Pulmonary lymph node (tissue), 1 donor: ENCODE measurements around the genes GTDC1 and ORC4.

GRCh38 chr2:138028572-138028919, 64.3 kb downstream of the HNMT start:
- PRO-cap = no peak

- PRO-cap = no peak
Observed at GRCh38 chr2:139816709-139817016, 1036.5 kb upstream of the NXPH2 start.

DNA sequence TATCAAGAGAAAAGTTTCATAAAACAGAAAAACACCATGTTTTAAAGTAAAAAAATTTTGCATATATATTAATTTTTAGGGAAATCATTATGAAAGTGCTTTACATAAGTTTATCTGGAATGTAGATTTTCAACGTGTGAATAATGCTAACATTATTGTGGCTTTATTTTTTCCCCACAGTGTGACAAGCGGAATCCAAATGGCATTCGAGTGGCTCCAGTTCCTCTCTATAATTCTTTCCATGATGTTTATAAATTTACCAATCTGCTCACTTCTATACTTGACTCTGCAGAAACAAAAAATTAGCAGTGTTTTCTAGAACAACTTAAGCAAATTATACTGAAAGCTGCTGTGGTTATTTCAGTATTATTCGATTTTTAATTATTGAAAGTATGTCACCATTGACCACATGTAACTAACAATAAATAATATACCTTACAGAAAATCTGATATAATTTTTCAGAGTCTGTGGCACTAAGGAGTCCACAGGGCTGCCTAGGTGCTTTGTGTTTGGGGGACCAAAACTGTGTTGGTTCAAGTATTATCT, 87.3 kb upstream of the ARHGAP15 start:
- PRO-cap = no peak

GRCh38 chr2:143177088-143177645, 47.9 kb downstream of the ARHGAP15 start:
- PRO-cap = no peak

DNA sequence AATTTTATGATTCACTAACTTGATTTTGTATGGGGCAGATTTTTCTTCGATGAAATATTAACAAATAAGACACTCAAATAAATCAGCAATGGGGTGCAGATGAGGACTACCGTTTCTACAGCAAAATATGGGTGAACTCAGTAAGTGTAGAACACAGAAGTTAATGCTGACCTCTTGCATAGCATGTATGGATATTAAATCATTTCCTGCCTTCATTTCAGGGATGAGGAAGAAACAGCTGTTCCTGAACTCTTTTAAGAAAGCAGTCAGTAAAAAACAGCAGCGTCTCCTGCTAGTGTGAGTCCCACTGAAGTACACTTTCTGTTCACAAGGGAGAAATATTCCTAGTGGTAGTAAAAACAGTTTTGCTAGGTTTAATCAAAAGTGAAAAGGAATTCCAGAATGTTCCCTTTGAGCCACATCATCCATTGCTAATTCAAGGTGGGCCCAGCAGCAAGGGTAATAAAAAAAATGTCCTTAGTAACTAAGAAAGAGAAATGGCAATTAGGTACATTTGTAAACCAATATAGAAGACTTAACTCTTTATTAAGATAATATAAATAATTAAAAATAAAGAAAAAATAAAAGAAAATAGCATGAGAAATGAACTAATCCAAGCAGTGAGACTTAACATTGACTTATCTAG, 191.3 kb downstream of the GTDC1 start:
- PRO-cap = no peak

- PRO-cap = no peak
Observed at GRCh38 chr2:144267804-144268234, 64.5 kb downstream of the GTDC1 start.

DNA sequence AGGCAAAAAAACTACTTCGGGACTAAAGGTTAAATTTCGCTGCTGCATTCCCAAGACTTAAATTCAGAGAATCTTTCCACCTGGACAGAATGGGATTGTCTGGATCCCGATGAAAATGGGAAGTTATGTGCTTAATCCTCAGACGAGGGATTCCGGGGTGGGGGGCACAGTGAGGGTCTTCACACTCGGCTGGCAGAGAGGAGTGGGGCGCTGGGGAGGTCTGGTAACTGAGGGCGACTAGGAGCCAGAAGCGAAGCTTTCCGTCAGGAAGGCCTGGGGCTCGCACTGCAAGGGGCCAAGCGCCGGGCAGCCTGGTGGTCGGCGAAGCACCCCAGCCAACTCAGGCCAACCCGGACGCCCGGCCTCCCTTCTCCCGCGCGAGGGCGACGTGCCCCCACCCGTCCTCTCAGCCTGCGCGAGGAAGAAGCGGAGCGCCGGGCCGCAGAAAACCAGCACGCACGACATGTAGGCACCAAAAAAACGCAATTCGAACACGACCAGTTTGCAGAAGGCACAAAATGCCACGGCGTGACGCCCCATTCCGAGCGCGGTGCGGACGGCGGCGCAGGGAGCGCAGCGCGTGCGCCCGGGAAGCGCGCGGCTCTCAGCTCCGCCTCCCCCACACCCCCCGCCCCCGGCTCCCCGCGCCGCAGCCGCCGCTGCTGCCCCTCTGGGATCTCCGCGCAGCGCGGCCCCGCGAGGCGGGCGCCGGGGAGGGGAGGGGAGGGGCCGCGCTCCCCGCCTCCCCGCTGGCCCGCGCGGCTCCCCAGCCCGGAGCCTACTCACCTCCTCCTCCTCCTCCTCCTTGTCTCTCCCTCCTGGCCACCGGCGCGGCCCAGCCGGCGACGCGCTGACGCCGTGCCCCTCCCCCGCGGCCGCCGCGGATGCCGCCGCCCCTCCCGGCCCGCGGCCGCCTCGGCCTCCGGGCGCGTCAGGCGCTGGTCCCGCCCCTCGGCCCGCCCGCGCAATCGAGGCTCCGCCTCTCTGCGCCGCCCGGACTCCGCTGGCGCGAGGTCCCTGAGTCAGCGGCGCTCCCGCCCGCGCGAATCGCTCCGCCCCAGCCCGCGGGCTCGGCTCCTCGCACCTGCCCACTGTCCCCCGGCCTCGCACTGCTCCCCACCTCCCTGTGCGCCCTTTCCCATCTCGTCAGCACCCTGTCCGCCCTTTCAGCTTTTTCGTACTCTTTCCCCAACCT, at the start of gene GTDC1:
GTDC1 (minus strand) TSS at position 860 of the 1,195 bp plus-strand sequence.
- PRO-cap = bidirectional peak, plus-strand start at position 652 of the sequence, minus-strand start at position 558 of the sequence; bidirectional peak, plus-strand start at position 1,011 of the sequence, minus-strand start at position 917 of the sequence

DNA sequence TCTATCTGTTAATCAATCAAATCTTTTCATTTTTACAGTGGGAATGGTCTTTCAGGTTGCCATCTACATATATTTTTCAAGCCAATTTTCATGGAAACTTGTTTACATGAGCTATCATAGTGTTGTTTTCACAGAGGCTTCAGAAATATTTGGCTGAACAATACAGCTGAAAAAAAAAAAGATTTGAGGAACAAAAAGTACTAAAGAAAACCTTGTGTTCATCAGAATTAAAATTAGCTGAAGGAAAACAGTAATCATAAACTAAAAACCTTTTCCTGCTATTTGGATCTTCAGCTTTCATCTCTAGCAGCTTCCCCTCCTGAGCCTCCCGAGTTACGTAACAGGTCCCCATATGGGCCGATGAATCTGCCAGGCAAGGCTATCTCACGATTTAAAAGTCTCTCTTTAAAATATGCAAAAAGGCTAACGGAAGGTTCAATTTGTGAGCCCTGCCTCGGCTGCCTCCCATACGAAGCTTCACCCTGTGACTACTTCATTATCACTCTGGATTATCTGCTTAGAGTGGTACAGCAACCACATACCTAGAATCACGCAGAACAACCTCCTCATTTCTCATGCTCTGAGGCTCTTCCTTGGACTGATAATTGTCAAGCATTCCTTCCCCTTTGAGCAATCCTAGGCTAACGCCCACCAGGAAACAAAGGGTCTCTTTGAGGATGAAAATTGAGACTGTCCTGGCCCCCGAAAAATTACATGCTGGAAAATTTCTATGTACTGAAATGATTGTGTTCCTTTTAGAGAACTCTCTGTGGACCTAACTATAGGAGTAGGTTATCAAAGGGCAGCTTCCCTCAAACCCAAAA, 40.1 kb upstream of the GTDC1 start:
- PRO-cap = no peak

- PRO-cap = no peak
Observed at GRCh38 chr2:144413901-144415325, 82.1 kb upstream of the GTDC1 start.

- PRO-cap = no peak
Observed at GRCh38 chr2:144475024-144476195, 44.5 kb downstream of the ZEB2 start.

GRCh38 chr2:144503739-144504545, 16.0 kb downstream of the ZEB2 start:
- PRO-cap = no peak

GRCh38 chr2:144513457-144514092, 6.3 kb downstream of the ZEB2 start:
- PRO-cap = bidirectional peak, plus-strand start at chr2:144513958, minus-strand start at chr2:144513787

DNA sequence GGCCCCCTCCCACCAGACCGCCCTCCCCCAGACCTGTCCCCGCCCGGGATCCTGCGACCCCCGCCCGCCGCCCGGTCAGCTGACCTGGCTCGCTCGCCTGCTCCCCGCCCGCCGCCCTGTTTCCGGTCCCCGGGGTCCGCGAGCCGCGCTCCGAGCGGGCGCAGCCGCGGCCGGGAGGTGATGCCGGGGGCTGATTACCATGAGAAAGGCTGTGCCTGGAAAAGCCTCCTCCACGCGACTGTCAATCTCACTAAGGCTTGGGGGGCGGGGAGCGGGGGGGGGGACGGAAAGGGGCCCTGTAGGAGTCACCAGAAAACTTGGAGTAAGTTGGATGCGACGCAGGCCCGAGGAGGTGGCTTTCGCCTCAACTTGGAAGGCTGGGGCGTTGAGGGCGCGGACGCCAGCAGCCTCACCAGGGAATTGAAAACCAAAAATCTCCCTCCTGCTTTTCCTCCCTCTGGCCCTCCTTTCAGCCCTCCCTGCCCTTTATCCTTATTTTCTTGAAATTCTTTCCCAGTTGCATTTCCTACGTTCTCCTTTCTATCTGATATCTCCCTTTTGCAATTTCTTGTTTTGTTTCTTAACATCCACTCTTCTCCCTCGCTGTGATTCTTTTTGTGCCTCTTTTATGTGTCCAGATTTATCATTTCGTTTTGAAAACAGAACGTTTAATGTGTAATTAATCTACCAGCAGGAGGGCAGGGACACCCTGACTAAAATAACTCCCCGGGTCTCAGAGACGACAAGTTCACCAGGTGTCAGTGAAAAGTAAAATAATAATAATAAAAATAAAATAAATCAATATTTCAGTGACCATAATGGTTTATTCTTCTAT, 4.6 kb upstream of the ZEB2 start:
- PRO-cap = bidirectional peak, plus-strand start at position 325 of the sequence, minus-strand start at position 240 of the sequence; unidirectional peak, minus-strand start at position 422 of the sequence

DNA sequence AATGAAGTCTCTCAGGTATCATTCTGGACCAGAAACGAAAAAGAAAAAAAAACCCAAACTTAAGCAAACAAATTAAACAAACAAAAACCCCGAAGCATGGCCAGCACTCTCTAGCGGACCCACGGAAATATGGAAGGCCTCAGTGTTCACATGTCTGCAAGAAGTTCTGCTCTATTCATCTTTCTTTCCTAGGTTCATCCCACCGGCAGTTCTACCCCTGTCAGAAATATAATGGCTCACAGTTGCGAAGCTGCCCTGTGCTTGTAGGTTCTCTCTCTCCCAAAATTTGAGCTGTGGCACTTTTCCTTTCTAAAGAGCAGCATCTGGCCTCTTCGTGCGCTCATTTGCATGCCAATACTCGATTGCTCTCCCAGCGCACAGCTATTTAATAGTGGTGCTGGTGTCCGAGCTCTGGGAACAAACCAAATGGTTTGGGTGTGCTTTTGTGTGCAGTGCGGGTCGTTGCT, 129.0 kb upstream of the ZEB2 start:
- PRO-cap = no peak

DNA sequence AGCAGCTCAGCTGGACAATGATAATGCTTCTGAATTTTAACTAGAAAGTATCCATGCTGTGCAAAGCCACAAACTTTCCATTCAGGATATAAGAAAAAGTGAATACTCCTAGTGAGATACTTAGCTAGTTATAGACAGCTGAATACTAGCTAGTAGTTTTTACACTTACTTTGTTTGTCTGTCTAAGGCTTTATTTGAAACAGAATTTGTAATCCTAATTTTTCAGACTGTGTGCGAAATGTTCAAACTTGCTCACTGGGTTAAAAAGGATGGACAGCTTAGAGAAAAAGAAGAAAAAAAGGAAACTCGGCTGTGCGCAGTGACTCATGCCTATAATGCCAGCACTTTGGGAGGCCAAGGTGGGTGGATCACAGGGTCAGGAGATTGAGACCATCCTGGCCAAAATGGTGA, 987.1 kb upstream of the ACVR2A start:
- PRO-cap = no peak

GRCh38 chr2:148020554-148020813, at the start of gene ORC4:
ORC4 (minus strand) TSS chr2:148020737.
- PRO-cap = bidirectional peak, plus-strand start at chr2:148021030, minus-strand start at chr2:148020697

GRCh38 chr2:148262728-148263706, 242.1 kb downstream of the MBD5 start:
- PRO-cap = no peak

GRCh38 chr2:148645981-148646351, 1.4 kb downstream of the EPC2 start:
- PRO-cap = unidirectional peak, minus-strand start at chr2:148646143; unidirectional peak, minus-strand start at chr2:148646213

- PRO-cap = no peak
Observed at GRCh38 chr2:148667327-148667526, 22.7 kb downstream of the EPC2 start.

- PRO-cap = no peak
Observed at GRCh38 chr2:149130953-149131498, 92.5 kb downstream of the LYPD6B start.